ENCODE measurements around the genes ELK4, PM20D1 and FAM72A.

- RAMPAGE, long total RNA = no peak
- RRBS = no CpG with 5 or more reads among the region's 4 CpGs
Measured at GRCh38 chr1:205314900-205315428, 6.6 kb downstream of the NUAK2 start.

- RAMPAGE, long total RNA = no peak
- RRBS = no CpG with 5 or more reads among the region's 5 CpGs
Measured at GRCh38 chr1:205320586-205321060, 922 bp downstream of the NUAK2 start.

DNA sequence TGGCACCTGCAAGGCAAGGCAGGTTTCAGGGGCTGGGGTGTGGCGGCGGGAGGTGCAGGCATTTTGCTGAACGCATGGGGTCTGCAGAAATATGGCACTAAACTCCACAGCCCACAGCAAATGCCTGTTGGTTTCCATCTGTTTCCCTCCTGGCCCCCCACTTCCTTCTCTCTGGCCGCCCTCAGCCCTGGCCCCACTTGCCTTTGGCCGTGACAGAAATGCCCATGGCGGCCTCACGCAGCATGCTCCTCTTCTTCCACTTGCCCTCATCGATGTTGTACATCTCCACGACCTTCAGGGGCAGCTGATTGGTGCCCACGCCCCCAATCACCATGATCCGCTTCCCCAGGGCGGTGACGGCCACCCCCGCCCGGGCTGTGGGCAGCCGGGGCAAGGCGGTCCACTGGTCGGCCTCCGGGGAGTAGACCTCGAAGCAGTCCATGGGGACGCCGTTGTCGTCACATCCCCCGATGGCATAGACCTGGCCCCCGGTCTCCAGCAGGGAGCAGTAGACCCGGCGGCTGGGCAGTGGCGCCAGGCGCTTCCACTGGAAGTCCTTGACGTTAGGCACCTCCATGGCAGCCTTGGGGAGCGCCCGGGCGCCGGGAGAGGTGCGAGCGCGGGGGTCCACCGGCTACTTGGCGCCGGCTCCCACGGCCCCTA lies 13.6 kb downstream of the KLHDC8A start:
- RAMPAGE, long total RNA = no peak
- RRBS = 12% methylated on average over 14 of the region's 41 CpGs

GRCh38 chr1:205505030-205505654 lies 673 bp downstream of the CDK18 start:
- RAMPAGE, long total RNA = no peak
- RRBS = 9% methylated on average over 5 of the region's 17 CpGs

DNA sequence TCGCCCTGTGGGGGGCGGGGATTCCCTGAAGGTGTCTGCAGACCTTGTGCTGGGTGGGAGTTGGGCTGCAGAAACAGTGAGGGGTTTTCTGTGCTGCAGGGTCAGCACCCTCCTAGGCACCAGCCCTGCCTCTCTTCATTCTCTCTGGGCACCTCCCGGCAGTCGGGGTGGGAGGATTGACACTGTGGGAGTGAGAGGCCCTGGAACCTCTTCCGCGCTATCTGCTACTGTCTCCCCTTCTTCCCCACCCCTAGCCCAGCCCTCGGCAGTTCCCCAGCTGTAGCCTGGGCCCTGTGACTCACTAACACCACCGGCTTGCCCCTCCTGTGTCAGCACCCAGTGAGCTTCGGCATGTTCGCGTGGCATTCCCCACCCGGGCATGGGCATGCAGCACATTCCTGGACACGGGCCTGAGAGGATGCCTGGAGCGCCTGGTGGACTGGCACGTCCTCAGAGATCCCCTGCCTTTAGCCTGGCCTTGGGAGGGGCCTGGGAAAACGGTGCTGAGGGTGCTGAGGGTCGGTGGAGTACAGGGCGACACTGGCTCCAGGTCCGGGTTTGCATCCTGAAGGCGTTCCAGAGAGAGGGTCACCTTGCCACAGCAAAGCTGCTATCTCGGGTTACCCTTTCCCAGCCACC lies 1.3 kb downstream of the CDK18 start:
- RAMPAGE, long total RNA = no peak
- RRBS = 59% methylated on average over 5 of the region's 21 CpGs

DNA sequence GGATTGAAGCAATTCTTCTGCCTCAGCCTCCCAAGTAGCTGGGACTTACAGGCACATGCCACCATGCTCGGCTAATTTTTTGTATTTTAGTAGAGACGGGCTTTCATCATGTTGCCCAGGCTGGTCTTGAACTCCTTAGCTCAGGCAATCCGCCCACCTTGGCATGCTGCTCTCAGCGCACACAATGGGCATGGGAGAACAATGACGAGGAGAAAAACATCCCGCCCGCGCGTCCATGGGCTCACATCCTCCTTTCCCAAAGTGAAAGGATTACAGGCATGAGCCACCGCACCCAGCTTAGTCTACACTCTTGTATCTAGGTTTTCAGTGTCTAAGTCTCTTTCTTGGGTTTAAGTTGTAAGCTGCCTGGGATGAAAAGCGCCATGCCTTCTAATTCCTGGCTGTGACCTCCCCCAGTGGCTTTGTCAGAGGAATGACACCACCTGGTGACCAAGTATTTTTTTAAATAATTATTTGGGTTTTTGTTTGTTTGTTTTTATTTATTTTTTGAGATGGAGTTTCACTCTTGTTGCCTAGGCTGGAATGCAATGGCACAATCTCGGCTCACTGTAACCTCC lies 26.4 kb upstream of the MFSD4A start:
- RAMPAGE, long total RNA = no peak
- RRBS = no CpG with 5 or more reads among the region's 12 CpGs

DNA sequence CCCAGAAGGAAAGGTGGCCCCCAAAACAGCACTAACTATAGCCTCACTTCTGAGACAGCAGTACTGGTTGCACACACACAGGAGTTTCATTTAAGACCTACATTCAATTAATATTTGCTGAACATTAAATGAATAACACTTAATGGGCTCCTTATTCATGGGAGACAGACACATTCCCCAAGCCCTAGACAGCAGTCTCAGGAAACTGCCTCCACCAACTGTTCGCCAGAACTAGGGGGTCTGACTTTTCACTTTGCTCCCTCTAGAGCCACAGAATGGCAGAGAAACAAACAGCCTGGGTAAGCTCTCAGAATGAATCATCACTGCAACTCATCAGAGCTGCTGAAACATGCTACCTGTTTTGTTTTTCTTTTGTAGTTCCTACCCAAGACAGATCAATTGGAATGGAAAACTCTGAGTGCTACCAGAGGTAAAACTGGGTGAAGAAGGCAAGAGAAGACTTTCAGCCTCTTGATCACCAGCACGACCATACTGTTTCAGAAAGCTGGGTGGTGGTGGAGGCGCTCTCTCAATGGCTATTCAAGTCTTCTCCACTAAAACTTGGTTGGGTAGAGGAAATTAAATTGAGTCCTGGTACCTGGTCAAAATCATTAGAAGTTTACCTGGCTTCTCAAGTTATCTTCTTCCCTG lies 31.3 kb downstream of the MFSD4A start:
- RAMPAGE, long total RNA = no peak
- RRBS = no CpG with 5 or more reads among the region's 3 CpGs

GRCh38 chr1:205631943-205632128 lies at the start of gene ELK4:
ELK4 (minus strand) TSS chr1:205632011.
- RAMPAGE, long total RNA = no peak
- RRBS = 2% methylated on average over 9 of the region's 18 CpGs

- RAMPAGE, long total RNA = no peak
- RRBS = 25% methylated on average over 2 of the region's 19 CpGs
Measured at GRCh38 chr1:205670468-205671596, 9.5 kb downstream of the SLC45A3 start.

- RAMPAGE, long total RNA = no peak
- RRBS = no CpG with 5 or more reads among the region's 10 CpGs
Measured at GRCh38 chr1:205787278-205787894, 12.1 kb upstream of the RAB29 start.

DNA sequence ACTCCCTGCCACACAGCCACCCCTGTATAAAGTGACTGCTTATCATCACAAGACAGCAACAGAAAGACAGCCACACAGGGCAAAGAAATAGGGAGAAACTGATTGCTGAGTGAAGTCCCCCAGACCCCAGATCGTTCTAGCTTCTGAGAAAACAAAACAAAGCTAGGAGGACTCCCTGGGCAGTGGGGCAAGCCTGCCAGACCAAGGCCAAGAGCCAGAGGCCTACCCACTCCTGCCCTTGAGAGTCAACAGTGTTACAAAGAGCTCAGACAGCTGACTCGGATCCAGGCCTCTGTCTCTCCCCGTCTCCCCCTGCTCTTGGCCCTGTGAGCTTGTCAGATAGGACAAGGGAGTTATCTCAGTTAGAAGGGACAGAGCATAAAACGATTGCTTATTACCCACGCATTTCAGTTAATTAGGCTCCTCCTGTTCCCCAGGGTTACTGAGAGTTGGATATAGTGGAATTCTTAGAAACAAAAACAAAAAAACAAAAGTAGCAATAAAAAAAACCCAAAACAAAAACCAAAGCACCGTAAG lies 1.4 kb downstream of the SLC41A1 start:
- RAMPAGE, long total RNA = no peak
- RRBS = no CpG with 5 or more reads among the region's 6 CpGs

DNA sequence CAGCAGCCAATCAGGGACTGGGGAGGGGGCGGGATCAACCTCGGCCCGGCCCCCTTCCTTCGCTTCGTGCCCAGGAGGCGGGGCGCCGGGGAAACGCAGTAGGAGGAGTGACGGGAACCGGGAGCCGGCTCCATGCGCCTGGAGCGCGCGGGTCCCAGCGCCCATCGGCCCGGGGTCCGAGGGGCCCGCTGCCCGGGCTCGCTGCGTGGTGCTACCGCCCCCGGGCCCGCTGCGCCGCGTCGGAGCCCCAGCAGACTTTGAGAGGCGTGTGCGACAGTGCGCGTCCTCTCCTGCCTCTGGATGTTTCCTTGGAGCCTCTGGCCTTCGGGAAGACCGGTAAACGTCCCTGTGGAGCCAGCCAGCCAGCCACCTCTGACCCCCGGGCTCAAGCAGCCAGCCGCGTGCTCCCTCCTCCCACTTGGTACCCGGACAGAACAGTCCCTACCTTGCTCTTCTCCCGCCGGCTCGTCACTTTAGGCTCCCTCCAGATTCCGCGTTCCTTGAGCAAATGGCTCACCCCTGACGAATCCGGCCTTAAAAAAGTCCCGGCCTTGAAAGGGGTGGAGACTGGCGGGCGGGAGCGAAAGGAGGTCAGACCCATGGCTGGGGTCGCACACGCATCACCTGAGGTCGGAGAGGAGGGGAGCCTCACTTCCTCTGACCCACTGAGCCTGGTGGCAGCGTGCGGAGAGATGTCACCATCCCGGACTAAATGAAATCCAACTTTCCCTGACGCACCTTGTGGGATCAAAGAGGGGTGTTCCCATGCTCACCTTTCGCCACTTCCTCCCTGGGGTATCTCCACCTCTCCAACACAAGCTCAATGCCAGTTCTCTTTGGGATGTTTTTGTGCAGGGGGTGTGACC lies 485 bp upstream of the SLC41A1 start:
- RAMPAGE, long total RNA = no peak
- RRBS = 2% methylated on average over 33 of the region's 61 CpGs

DNA sequence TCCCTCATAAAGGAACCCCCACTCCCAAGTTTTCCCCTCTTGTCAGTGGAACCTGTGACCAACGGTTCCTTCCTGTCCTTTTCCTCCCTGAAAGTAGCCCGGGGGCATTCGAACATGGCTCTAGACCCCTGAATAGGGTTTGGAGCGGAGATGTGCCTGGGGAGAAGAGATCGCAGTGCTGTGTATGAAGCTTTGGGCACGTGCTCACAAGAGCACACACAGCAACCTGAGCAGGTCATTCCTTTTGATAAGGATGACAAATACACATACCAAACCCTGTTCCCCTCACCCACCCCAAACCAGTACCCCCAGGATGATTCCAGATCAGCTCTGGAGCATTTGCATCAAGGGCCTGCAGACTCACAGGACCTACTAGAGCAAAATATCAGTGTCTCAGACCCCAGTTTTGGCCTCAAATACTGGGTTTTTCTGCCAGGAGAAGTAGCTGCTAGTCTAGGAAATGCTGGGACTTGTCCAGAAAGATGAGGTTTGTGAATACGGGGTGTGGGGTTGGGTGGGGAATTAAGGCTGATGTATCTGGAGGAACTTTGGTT lies 1.2 kb upstream of the SLC41A1 start:
- RAMPAGE, long total RNA = no peak
- RRBS = no CpG with 5 or more reads among the region's 7 CpGs

DNA sequence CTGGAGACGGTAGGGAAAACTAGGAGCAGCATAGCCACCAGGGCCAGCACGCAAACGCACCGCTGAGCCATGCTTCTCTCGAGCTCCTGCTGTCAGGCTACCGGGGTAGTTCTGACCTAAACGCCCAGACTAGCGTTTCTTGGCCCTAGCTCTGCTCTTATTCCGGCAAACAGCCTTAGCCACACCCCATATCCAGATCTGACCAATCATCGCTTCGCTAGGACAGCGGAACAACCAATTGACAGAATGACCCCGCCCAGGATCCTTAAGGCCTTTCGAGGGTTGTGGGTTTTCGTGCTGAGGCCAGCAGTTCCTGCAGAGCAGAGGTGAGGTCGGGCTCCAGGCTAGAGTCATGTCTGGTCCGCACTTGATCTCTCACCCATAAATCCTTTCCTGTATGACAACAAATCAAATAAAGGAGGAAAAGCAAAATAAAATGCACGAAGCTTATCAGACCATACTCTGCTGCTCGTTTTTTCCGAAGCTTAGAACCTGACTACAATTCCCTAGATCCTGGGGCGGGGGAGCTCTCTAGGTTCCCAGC lies at the start of gene PM20D1:
Gene PM20D1, minus strand, starts transcription at position 131 of the 544 bp plus-strand sequence.
- RAMPAGE, long total RNA = no peak
- RRBS = 26% methylated on average over 4 of the region's 21 CpGs

GRCh38 chr1:205900033-205900350 lies 43.3 kb downstream of the SLC26A9 start:
- RAMPAGE, long total RNA = no peak
- RRBS = no CpG with 5 or more reads among the region's 3 CpGs

GRCh38 chr1:205913370-205914103 lies 29.7 kb downstream of the SLC26A9 start:
- RAMPAGE, long total RNA = no peak
- RRBS = no CpG with 5 or more reads among the region's 4 CpGs

GRCh38 chr1:205947022-205947376 lies 3.7 kb upstream of the SLC26A9 start:
- RAMPAGE, long total RNA = no peak
- RRBS = no CpG with 5 or more reads among the region's 4 CpGs

DNA sequence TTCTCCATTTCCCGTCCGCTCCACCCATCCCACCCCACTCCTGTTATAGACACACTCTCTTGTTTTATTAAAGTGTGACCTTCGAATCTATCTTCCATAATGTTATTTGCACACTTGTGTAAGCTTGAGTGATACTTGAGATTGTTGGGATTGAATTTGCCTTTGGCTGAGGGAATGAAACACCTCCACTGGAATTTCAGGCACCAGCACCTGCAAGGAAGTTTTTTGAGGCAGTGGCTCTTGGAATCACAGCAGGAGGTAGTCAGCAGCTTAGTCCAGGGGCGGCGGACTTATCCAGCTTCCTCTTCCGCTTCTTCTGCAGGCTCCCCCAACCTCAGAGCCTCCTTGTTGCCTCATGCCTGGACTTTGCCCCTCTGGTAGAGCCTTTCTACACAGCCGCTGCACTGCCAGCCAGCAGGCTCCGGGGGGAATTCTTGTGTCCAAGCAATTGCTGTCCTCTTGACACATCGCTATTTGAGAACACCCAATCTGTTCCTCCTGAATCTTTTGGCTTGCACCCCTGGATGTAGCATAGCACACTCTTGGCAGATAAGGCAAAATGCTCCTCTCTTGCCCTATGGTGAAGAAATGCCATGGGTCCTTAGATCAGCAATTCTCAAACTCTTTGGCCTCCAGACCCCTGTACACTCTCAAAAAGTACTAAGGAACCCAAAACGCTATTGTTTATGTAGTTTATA lies 4.4 kb upstream of the RHEX start:
- RAMPAGE, long total RNA = no peak
- RRBS = no CpG with 5 or more reads among the region's 10 CpGs

DNA sequence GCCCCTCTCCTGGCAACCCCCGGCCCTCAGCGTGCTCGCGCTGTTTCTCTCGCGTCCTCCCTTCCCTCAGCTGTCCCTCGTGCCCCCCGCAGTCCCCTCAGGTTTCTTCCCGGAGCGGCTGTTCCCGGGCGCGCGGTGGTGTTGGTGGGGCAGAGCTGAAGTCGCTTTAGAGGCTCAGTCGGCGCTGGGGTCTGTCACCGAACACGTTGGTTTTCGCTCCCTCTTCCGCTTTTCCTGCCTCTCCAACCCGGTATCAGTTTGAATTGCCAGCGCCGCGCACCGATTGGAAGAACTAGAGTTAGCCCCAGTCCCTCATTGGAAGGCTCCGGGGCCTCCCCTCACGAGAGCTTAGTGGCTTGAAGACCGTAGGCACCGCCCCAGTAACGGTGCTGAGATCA lies at the start of gene FAM72A:
Gene FAM72A, minus strand, starts transcription at position 205 of the 398 bp plus-strand sequence.
- RAMPAGE, long total RNA = no peak
- RRBS = no CpG with 5 or more reads among the region's 31 CpGs

DNA sequence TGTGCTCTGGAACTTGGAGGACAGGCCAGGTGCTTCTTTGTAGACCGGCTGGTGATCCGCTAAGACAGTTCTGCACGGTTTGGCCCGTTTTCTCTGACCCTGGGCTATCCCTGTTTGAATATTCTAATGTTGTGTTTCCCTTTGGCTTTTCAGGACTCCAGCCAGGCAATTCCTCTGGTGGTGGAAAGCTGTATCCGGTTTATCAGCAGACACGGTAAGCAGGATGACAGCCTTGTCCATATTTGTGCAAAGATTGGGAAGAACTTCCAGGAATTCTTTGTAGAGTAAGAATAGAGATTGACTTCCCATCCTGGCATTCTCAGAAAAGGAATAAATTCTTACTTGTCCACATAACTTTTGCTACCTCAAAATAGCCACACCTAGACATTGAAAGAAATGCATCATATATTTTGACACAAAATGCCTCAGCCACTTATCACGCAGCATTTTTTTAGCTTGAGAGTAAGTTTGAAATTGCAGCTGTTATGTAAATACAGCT lies 40.2 kb upstream of the IKBKE start:
- RAMPAGE, long total RNA = no peak
- RRBS = no CpG with 5 or more reads among the region's 7 CpGs

All from hepatocyte (in vitro differentiated cells and primary cell).